GM12878 (cell line): ENCODE measurements around the genes ZNF543 and ZNF584.

GRCh38 chr19:56765200-56765504 is 75.4 kb downstream of the PEG3 start:
- RAMPAGE, long total RNA = no peak
- RRBS, 2 experiments = 16 to 61% methylated on average over 11 of the region's 25 CpGs
CAGE:
- cytosol, long polyA minus RNA = no peak
- cytosol, long polyA plus RNA = no peak
- long polyA plus RNA = no peak
- nucleolus, long total RNA = no peak
- nucleus, long polyA plus RNA = no peak
- nucleus, long total RNA = no peak

- RAMPAGE, long total RNA = no peak
- RRBS, 2 experiments = no CpG with 5 or more reads among the region's 5 CpGs
CAGE:
- cytosol, long polyA minus RNA = no peak
- cytosol, long polyA plus RNA = no peak
- long polyA plus RNA = no peak
- nucleolus, long total RNA = no peak
- nucleus, long polyA plus RNA = no peak
- nucleus, long total RNA = no peak
These were observed 122.6 kb upstream of the PEG3 start for GRCh38 chr19:56963180-56963515.

GRCh38 chr19:57211222-57211686 is 19.6 kb upstream of the AURKC start:
- RAMPAGE, long total RNA = no peak
- RRBS, 2 experiments = no CpG with 5 or more reads among the region's 3 CpGs
CAGE:
- cytosol, long polyA minus RNA = no peak
- cytosol, long polyA plus RNA = no peak
- long polyA plus RNA = no peak
- nucleolus, long total RNA = no peak
- nucleus, long polyA plus RNA = no peak
- nucleus, long total RNA = no peak

DNA sequence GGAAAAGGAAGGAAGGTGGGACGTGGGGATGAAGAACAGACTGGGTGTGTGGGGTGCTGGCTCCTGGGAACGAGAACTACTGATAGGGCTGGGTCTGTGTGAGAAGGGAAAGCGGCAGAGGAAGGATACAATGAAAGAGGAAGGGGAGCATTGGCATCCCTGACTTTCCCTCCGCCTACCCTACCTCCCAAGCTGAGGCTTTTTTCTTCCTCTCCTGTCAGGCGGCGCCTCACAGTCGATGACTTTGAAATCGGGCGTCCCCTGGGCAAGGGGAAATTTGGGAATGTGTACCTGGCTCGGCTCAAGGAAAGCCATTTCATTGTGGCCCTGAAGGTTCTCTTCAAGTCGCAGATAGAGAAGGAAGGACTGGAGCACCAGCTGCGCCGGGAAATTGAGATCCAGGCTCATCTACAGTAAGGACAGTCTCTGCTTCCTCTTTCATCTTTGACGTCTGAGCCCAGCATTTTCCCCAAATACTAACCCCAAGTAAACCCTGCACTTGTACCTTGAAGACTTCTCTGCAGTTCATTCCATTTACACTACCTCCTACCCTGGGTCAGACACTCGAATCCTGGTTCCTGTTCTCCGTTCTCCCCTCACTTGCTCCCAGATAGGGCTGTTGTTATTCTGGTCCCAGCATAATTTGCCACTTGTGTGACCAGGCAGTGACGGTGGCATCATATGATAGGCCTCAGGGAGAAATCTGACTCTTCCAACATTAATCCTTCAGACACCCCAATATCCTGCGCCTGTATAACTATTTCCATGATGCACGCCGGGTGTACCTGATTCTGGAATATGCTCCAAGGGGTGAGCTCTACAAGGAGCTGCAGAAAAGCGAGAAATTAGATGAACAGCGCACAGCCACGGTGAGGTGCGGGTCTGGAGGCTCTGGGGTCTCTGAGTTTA is 1.2 kb downstream of the AURKC start:
- RAMPAGE, long total RNA = no peak
- RRBS, 2 experiments = no CpG with 5 or more reads among the region's 24 CpGs
CAGE:
- cytosol, long polyA minus RNA = no peak
- cytosol, long polyA plus RNA = no peak
- long polyA plus RNA = no peak
- nucleolus, long total RNA = no peak
- nucleus, long polyA plus RNA = no peak
- nucleus, long total RNA = no peak

- RAMPAGE, long total RNA = no peak
CAGE:
- cytosol, long polyA minus RNA = start-site peak on the plus strand at chr19:57295502-57295509, 50 reads
- cytosol, long polyA plus RNA = no peak
- long polyA plus RNA = no peak
- nucleolus, long total RNA = no peak
- nucleus, long polyA plus RNA = no peak
- nucleus, long total RNA = no peak
These were observed 14.9 kb downstream of the ZNF460 start for GRCh38 chr19:57295087-57295736.

DNA sequence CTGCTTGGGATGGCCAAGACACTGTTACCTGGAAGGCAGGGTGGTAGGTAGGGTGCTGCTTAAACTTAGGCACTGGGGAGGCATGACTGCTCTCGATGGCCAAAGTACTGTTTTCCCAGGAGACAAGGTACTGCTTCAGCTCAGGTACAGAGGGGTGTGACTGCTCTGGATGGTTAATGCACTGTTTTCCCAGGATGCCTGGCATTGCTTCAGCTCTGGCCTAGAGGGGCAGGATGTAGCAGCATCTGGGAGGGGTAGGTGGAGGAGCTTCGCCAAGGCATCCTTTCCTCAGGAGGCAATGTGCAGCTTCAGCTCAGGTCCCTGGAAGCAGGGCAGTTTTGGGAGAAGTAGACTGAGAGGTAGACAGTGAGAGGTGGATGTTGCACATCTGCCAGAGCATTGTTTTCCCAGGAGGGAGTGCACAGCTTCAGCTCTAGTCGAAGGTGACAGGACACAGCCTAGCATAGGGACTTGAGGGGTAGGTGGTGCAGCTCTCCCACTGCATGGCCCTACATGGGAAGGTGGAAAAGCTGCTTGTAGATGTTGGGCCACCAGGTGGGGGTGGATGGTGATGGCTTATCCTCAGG is 17.7 kb upstream of the ZNF543 start:
- RAMPAGE, long total RNA = no peak
- RRBS, 2 experiments = no CpG with 5 or more reads among the region's 3 CpGs
CAGE:
- cytosol, long polyA minus RNA = no peak
- cytosol, long polyA plus RNA = no peak
- long polyA plus RNA = no peak
- nucleolus, long total RNA = no peak
- nucleus, long polyA plus RNA = no peak
- nucleus, long total RNA = no peak

DNA sequence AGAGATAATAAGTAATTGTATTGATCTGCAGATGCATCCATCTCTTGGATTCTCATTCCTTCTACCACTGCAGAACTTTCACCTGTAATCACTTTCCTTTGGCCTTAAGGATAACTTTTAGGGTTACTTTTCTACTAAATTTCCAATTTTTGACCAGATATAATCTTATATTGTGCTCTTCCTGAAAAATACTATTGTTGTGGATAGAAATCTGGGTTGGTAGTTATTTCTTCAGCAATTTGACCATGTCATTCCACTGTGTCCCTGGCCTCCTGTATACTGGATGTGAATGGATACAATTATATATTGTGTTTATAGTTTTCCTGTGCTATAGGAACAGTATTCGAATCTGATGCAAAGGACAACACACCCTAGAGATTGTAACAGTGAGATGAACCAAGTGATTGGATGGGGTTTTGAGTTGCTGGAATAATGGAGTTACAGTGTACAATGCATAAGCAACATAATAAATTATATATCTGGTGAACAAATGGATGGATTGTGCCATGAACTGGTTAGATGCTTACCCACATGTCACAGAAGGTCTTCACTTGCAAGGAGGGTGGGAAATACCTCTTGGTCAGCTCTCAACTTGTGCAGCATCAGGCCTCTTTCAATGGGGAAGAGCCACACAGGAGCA is 12.1 kb upstream of the ZNF543 start:
- RAMPAGE, long total RNA = no peak
- RRBS, 2 experiments = no CpG with 5 or more reads among the region's 1 CpG
CAGE:
- cytosol, long polyA minus RNA = start-site peak on the plus strand centred at position 79 of the sequence, 8 bp wide, 36 reads
- cytosol, long polyA plus RNA = no peak
- long polyA plus RNA = no peak
- nucleolus, long total RNA = no peak
- nucleus, long polyA plus RNA = no peak
- nucleus, long total RNA = no peak

- RAMPAGE, long total RNA = no peak
- RRBS, 2 experiments = 27 to 45% methylated on average over 4 of the region's 29 CpGs
CAGE:
- cytosol, long polyA minus RNA = no peak
- cytosol, long polyA plus RNA = no peak
- long polyA plus RNA = no peak
- nucleolus, long total RNA = no peak
- nucleus, long polyA plus RNA = no peak
- nucleus, long total RNA = no peak
These were observed 2.8 kb upstream of the ZNF543 start for GRCh38 chr19:57317480-57317960.

GRCh38 chr19:57320011-57321372 is at the start of gene ZNF543:
Gene ZNF543 (plus strand): TSS chr19:57320472.
- RAMPAGE, long total RNA = start-site peak on the plus strand at chr19:57320466-57320544, 76 and 33 reads in 2 replicates
- RRBS, 2 experiments = no CpG with 5 or more reads among the region's 74 CpGs
CAGE:
- cytosol, long polyA minus RNA = start-site peak on the plus strand at chr19:57320494-57320504, 78 reads
- cytosol, long polyA plus RNA = no peak
- long polyA plus RNA = start-site peak on the plus strand at chr19:57320458-57320566, 93 and 93 reads in 2 replicates
- nucleolus, long total RNA = start-site peak on the plus strand at chr19:57320507-57320517, 67 reads
- nucleus, long polyA plus RNA = no peak
- nucleus, long total RNA = no peak

- RAMPAGE, long total RNA = no peak
- RRBS, 2 experiments = no CpG with 5 or more reads among the region's 21 CpGs
CAGE:
- cytosol, long polyA minus RNA = no peak
- cytosol, long polyA plus RNA = no peak
- long polyA plus RNA = no peak
- nucleolus, long total RNA = no peak
- nucleus, long polyA plus RNA = no peak
- nucleus, long total RNA = no peak
These were observed 763 bp downstream of the ZNF548 start for GRCh38 chr19:57390195-57391039.

GRCh38 chr19:57394068-57395033 is 4.7 kb downstream of the ZNF548 start:
- RAMPAGE, long total RNA = no peak
- RRBS, 2 experiments = no CpG with 5 or more reads among the region's 6 CpGs
CAGE:
- cytosol, long polyA minus RNA = no peak
- cytosol, long polyA plus RNA = no peak
- long polyA plus RNA = no peak
- nucleolus, long total RNA = no peak
- nucleus, long polyA plus RNA = no peak
- nucleus, long total RNA = no peak

DNA sequence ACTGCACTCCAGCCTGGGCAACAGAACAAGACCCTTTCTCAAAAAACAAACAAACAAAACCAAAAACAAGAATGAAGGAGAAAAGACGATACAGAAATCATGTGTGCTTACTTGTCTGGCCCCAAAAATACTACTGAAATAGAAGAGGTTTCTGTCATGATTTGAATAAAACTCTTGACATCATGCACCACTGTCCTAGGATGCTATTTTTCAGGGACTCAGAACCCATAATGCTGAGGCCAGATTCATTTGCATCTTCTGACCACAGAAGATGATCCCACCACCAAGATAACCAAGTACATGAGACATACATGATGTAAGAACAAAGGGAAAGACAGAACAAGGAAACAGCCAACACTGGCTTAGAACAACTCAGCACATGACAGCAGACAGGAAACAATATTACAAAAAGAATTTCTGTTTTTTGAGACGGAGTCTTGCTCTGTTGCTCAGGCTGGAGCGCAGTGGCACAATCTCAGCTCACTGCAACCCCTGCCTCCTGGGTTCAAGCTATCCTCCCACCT is 2.5 kb downstream of the ZNF552 start:
- RAMPAGE, long total RNA = no peak
- RRBS, 2 experiments = no CpG with 5 or more reads among the region's 3 CpGs
CAGE:
- cytosol, long polyA minus RNA = no peak
- cytosol, long polyA plus RNA = no peak
- long polyA plus RNA = no peak
- nucleolus, long total RNA = no peak
- nucleus, long polyA plus RNA = no peak
- nucleus, long total RNA = no peak

DNA sequence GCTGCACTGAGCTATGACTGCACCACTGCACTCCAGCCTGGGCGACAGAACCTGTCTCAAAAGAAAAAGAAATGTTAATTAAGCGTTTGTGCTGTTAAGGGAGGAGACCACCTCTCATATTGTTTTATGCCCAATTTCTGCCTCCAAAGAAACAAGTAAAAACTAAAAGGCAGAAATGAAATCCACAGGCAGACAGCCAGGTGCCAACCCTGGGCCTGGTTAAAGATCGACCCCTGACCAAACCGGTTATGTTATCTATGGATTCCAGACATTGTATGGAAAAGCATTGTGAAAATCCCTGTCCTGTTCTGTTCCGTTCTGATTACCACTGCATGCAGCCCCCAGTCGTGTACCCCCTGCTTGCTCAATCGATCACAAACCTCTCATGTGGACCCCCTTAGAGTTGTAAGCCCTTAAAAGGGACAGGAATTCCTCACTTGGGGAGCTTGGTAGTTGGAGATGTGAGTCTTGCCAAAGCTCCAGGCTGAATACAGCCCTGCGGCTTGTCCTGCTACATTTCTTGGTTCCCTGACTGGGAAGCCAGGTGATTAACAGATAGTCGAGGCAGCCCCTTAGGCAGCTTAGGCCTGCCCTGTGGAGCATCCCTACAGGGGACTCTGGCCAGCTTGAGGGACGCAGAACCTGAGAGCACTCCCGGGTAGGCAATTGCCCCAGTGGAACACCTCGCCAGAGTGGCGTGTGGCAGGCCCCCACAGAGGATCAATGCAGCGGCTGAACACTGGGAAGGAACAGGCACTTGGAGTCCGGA is 679 bp upstream of the ZNF552 start:
- RAMPAGE, long total RNA = no peak
- RRBS, 2 experiments = no CpG with 5 or more reads among the region's 15 CpGs
CAGE:
- cytosol, long polyA minus RNA = no peak
- cytosol, long polyA plus RNA = no peak
- long polyA plus RNA = no peak
- nucleolus, long total RNA = no peak
- nucleus, long polyA plus RNA = no peak
- nucleus, long total RNA = no peak

- RAMPAGE, long total RNA = no peak
- RRBS, 2 experiments = no CpG with 5 or more reads among the region's 17 CpGs
CAGE:
- cytosol, long polyA minus RNA = no peak
- cytosol, long polyA plus RNA = no peak
- long polyA plus RNA = no peak
- nucleolus, long total RNA = no peak
- nucleus, long polyA plus RNA = no peak
- nucleus, long total RNA = no peak
These were observed 3.2 kb upstream of the ZNF552 start for GRCh38 chr19:57817927-57818376.

DNA sequence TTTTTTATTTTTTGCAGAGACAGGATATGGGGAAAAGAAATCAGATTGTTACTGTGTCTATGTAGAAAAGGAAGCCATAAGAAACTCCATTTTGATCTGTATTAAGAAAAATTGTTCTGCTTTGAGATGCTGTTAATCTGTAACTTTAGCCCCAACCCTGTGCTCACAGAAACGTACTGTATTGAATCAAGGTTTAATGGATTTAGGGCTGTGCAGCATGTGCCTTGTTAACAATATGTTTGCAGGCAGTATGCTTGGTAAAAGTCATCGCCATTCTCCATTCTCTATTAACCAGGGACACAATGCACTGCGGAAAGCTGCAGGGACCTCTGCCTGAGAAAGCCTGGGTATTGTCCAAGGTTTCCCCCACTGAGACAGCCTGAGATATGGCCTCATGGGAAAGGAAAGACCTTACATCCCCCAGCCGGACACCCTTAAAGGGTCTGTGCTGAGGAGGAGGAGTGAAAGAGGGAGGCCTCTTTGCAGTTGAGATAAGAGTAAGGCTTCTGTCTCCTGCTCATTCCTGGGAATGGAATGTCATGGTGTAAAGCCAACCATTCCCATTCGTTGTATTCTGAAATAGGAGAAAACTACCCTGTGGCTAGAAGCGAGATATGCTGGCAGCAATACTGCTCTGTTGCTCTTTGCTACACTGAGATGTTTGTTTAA is 1.0 kb upstream of the ZNF587B start:
- RAMPAGE, long total RNA = no peak
- RRBS, 2 experiments = no CpG with 5 or more reads among the region's 6 CpGs
CAGE:
- cytosol, long polyA minus RNA = no peak
- cytosol, long polyA plus RNA = no peak
- long polyA plus RNA = no peak
- nucleolus, long total RNA = no peak
- nucleus, long polyA plus RNA = no peak
- nucleus, long total RNA = no peak

DNA sequence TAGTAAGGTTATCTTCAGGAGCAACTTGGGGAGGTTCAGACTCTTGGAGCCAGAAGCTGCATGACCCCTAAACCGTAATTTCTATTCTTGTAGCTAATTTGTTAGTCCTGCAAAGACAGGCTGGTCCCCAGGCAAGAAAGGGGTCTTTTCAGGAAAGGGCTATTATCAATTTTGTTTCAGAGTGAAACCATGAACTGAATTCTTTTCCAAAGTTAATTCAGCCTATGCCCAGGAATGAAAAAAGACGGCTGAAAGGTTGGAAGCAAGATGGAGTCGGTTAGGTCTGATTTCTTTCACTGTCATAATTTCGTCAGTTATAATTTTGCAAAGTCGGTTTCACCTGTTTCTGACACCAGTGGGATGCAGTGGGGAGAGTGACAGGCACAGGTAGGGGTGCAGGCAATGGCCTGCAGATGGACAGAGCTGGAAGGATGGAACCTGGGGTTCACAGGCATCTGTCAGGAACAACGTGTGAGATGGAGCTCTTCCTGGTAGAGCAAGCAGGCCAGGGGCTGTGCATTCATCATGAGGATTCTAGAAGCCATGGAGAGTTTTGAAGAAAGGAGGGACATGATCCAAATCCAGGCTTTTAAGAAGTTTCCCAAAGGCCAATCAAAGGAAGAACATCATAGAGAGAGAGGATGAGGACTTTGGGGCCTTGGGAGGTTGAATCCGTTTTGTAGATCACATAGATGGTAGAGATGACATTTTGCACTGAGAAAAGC is 1.7 kb downstream of the ZNF587 start:
- RAMPAGE, long total RNA = no peak
- RRBS, 2 experiments = no CpG with 5 or more reads among the region's 7 CpGs
CAGE:
- cytosol, long polyA minus RNA = no peak
- cytosol, long polyA plus RNA = no peak
- long polyA plus RNA = no peak
- nucleolus, long total RNA = no peak
- nucleus, long polyA plus RNA = no peak
- nucleus, long total RNA = no peak

GRCh38 chr19:58037733-58038332 is 4.0 kb downstream of the ZSCAN1 start:
- RAMPAGE, long total RNA = no peak
- RRBS, 2 experiments = 28 to 31% methylated on average over 7 of the region's 38 CpGs
CAGE:
- cytosol, long polyA minus RNA = no peak
- cytosol, long polyA plus RNA = no peak
- long polyA plus RNA = no peak
- nucleolus, long total RNA = no peak
- nucleus, long polyA plus RNA = no peak
- nucleus, long total RNA = no peak

DNA sequence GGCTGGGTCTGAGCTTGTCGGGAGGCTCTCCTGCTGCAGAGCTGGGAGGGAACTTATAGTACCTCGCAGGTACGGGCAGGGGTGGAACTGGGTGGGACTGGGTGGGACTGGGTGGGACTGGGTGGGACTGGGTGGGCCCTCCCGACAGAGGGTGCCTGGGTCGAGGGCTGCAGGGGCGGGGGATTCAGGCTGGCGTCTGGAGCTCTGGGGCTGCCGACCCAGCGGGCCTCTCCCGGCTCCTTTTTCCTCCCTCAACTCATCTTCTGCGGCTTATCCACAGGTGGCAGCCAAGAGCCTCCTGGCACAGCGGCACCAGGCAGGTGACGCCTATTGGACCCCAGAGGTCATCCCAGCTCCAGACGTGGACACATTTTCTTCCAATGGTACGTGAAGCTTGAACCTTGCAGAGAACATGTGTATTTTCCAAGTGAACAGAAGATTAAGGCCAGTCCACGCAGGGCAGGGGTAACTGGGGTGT is 513 bp downstream of the ZNF544 start:
- RAMPAGE, long total RNA = no peak
- RRBS, 2 experiments = no CpG with 5 or more reads among the region's 16 CpGs
CAGE:
- cytosol, long polyA minus RNA = no peak
- cytosol, long polyA plus RNA = no peak
- long polyA plus RNA = no peak
- nucleolus, long total RNA = no peak
- nucleus, long polyA plus RNA = no peak
- nucleus, long total RNA = no peak

- RAMPAGE, long total RNA = no peak
- RRBS, 2 experiments = 1 to 2% methylated on average over 8 of the region's 17 CpGs
CAGE:
- cytosol, long polyA minus RNA = no peak
- cytosol, long polyA plus RNA = no peak
- long polyA plus RNA = no peak
- nucleolus, long total RNA = no peak
- nucleus, long polyA plus RNA = no peak
- nucleus, long total RNA = no peak
These were observed 205 bp upstream of the ERVK3-1 start for GRCh38 chr19:58305036-58305308.

GRCh38 chr19:58408128-58409200 is at the start of gene ZNF584:
Gene ZNF584 (plus strand): TSS chr19:58408649.
- RAMPAGE, long total RNA = start-site peak on the minus strand at chr19:58408451-58408497, 26 and 19 reads in 2 replicates
- RRBS, 2 experiments = 1% methylated on average over 45 to 50 of the region's 122 CpGs
CAGE:
- cytosol, long polyA minus RNA = no peak
- cytosol, long polyA plus RNA = no peak
- long polyA plus RNA = no peak
- nucleolus, long total RNA = no peak
- nucleus, long polyA plus RNA = no peak
- nucleus, long total RNA = no peak